Melanocyte of skin (primary cell): ENCODE data around the genes P2RY6, ARHGEF17, PGM2L1 and RNF169.

DNA sequence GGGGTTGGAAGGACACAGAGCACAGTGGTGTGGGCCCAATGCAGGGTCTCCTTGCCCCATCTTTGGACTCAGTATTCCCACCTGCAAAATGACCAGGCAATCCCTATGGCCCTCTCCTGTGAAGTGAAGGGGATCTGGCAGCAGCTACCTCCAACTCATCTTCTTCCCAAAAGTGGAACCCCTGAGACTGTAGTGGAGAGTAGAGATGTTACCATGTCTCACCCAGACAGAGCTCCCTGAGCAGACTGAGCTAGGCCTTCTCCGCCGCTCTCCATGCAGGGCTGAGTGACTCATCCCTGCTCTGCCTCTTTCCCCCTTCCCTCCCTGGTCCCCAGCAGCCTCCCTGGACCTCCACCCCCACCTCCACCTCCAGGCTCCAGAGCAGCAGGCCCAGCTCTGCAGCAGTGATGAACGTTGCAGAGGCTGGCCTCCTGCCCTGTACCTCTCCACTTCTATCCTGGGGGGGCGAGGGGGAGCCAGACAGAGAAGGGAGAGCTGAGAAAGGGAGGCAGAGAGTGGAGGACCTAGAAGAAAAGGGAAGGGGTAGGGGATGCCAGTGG lies 19.2 kb upstream of the ARAP1 start:
- CAGE, long polyA plus RNA, 2 experiments = no peak in any of the 2 experiments

GRCh38 chr11:72821953-72823045 lies 8.1 kb downstream of the ATG16L2 start:
- CAGE, long polyA plus RNA, 2 experiments = no peak in any of the 2 experiments

DNA sequence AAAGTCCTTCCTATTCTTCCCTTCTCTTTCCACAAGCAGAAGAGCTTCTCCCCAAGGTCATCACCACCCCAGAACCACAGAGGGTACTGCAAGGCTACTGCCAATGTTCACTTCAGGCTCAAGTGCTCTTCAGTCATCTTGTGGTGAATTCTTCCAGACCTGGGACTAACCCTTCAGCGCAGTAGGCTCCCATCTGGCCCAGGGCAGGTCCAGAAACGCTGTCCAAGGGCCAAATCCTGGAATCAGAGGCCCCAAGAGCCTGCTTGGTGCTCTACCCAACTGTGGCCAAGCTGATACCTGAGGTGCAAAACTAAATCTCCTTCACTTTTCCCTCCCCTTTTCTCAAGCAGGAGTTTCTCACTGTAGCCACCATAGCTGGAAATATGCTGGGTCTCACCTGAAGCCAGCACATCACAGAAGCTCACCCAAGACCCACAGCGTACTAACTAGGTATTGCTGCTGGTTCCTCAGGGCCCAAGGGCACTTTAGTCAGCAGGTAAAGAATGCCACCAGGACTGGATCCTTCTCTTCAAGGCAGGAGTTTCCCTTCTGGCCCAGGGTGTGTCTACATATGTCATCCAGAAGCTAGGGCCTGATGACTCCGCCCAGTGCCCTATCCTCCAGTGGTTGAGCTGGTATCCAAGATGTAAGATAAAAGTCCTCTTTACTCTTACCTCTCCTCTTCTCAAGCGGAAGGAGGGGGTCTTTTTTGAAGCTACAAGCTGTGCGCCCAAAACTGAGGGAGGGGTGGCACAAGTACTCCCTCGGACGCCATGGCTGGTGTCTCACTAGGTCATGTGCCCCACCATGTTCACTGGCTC lies 27.8 kb downstream of the FCHSD2 start:
- CAGE, long polyA plus RNA, 2 experiments = no peak in any of the 2 experiments

DNA sequence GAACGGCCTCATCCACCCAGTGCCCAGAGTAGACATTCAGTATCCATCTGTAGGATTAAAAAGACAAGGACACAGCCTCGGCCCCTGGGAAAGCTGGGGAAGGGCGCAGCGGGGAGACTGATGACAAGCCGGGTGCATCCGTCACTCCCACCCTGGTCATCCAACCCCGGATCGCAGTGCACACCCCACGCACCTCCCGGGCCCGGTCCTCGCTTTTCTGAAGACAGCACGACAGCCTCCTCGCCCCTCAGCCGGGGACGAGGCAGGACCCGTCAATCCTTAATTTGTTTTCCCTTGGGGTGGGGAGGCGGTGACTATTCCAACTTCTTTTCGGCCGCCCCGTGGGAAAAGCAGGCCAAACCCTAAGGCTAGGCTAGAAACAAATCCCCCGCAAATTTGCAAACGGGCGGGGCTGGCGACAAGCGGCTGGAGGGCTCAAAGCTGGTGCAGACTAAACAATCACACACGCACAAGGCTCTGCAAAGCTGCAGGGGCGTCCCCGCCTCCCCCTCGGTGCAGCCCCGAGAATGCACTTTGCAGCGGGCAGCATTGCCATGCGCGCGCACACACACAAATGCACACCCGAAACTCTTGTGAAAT lies 990 bp downstream of the FCHSD2 start:
- CAGE, long polyA plus RNA, 2 experiments = no peak in any of the 2 experiments

- CAGE, long polyA plus RNA, 2 experiments = no peak in any of the 2 experiments
These were observed 19.7 kb downstream of the P2RY2 start for GRCh38 chr11:73237700-73238358.

DNA sequence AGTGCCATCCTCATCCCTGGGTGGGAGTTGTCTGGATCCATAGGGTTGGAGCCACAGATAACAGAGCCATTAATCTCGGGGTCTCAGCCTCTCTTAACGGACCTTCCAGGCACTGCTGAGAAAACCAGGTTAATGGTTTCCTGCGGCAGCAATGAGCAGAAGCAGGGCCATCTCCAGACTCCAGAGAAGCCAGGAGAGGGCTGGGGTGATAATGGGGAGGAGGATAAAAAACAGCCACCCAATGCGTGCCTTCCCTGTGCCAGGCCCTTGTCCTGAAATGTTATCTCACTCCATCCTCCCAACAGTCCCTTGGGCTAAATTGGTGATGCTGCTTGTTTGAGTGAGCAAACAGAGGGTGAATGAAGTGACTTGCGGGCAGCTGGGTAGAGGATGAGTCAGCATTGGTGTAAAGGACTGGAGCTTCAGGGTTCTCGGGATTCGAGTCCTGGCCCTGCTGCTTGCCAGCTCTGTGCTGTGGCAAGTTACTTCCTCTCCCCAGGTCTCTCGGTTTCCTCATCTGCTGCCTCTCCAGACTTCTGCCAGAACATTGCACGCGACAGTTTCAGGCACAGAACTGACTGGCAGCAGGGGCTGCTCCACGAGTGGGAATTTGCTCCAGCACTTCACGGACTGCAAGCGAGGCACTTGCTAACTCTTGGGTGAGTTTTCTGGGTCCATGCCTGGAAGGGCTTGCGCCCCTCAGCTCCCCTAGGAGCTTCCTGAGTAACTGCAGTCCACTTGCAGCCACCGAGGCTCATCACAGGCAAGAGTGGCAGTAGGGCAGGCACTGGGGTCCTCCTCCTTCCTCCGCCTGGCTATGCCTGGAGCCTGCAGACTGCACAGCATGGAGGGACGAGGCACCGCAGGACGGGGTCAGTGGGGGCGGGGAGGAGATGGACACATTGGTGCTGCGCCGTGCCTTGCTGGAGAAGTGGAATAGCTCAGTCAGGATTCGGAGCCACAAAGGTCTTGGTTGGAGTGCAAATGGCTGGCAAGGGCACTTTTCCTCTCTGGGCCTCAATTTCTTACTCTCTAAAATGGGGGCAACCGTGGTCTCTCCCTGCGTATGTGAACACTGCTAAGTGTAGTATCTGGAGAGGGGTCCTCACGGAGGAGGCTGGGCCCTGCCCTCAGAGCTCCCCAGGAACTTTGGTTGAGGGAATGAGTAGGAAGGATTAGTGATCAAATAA lies at the start of gene P2RY6:
Gene P2RY6 (plus strand): TSS at position 531 of the 1,190 bp plus-strand sequence.
- CAGE, long polyA plus RNA, 2 experiments = no peak in any of the 2 experiments

- CAGE, long polyA plus RNA, 2 experiments = no peak in any of the 2 experiments
These were observed at the start of gene ARHGEF17 for GRCh38 chr11:73308236-73308382. Gene ARHGEF17, plus strand, starts transcription at chr11:73308276.

- CAGE, long polyA plus RNA, 2 experiments = no peak in any of the 2 experiments
These were observed 1.1 kb downstream of the ARHGEF17 start for GRCh38 chr11:73309132-73309532.

GRCh38 chr11:73324863-73325611 lies 17.0 kb downstream of the ARHGEF17 start:
- CAGE, long polyA plus RNA, 2 experiments = no peak in any of the 2 experiments

GRCh38 chr11:73754922-73755370 lies 5.9 kb downstream of the RAB6A start:
- CAGE, long polyA plus RNA, 2 experiments = no peak in any of the 2 experiments

GRCh38 chr11:73868924-73870004 lies 7.4 kb downstream of the COA4 start:
- CAGE, long polyA plus RNA, 2 experiments = no peak in any of the 2 experiments

- CAGE, long polyA plus RNA, 2 experiments = no peak in any of the 2 experiments
These were observed 461 bp downstream of the PAAF1 start for GRCh38 chr11:73877159-73877761.

DNA sequence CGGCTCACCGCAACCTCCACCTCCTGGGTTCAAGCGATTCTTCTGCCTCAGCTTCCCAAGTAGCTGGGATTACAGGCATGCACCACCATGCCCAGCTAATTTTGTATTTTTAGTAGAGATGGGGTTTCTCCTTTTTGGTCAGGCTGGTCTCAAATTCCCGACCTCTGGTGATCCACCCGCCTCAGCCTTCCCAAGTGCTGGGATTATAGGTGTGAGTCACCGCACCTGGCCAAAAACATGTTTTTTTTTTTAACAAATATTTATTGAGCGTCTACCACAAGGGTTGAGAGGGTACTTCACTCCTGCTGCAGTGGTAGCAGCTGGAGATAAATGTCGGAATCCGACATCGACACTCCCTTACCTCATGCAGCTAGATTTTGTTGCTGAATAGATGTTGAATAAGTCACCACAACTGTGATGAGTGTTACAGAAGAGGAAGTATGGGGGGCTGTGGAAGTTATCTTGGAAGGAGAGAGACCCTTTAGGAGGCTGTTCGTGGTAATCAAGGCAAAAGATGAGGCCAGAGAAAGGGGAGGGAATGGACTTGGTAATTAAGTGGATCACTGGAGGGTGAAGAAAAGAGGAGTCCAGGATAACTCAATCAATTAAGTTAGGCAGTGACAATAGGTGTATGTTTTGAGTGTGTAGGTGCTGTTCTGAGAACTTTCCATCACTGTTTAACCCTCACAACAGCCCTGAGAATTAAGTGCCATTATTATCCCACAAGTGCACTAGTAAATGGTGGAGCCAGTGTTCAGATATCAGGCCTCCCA lies 1.1 kb downstream of the DNAJB13 start:
- CAGE, long polyA plus RNA, 2 experiments = no peak in any of the 2 experiments

DNA sequence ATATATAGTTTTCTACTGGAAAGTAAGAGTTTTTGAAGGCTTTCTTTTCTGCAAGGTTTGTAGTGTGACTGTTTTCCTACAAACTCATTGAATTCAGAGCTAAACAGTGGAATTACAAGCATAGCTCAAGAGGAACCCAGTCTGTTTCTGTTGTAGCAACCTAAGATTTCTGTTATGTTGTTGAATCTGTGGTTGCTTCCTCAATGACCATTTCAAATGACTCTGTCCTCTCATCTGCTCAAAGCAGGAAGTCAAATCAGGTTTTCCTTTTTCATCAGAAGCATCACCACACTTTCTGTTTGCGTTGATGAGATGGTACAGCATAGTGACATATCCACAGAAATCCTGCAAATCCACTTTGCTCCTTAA lies 12.5 kb upstream of the UCP2 start:
- CAGE, long polyA plus RNA, 2 experiments = no peak in any of the 2 experiments

- CAGE, long polyA plus RNA, 2 experiments = no peak in any of the 2 experiments
These were observed 14.2 kb upstream of the P4HA3 start for GRCh38 chr11:74325555-74326204.

DNA sequence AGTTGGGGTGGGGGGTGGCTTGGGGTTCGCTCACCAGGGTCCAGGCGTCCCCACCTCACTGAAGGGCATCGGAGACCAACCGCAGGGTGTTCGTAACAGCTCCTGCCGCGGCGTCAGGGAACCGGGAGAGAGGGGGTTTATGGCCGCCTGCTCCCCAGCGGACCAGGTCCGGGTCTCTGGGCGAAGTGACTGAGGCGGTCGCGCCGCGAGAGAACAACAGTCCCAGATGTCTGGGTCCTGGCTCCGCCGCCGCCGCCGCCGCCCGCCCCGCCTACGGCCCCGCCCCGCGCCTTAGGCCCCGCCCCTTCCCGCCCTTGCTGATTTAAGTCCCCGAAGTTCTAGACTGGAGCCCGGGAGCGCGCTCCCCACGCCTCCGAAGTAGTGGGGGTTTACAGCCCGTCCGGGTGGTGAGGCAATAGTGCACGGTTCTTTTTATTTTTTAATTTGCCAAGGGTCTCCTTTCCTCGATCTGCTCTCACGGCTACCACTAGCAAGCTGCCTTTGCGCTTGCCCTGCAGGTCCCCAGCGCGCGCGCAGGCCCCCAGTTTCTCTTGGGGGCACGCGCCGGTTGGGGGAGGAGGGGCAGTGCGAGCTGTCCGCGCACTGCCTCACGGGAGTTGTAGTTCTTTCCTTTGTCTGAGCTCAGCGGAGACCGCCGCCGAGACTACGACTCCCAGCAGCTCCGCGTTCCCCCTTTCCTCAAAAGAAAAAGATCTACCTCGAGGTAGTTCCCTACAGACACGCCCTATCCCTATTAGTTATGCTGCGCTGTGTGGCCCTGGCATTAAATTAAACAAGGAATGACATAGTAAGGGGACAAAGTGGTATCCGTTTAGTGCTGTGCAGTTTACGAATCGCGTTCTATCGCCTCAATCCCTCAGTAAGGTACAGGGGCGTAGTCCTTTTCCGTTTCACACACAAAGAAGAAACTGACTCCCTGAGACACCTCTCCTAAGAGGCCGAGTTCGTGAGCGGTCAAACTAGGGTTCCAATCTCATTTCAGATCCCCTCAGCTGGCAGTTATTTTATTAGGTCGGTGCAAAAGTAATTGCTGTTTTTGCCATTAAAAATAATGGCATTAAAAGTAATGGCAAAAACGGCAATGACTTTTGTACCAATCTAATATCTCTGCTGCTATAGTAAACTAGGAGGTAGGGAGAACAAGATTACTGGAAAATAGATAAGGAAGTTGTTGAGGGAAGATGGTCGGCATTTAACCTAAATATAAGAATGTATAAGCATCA lies at the start of gene PGM2L1:
Gene PGM2L1 (minus strand): TSS at position 228 of the 1,244 bp plus-strand sequence.
- CAGE, long polyA plus RNA, 2 experiments = no peak in any of the 2 experiments

- CAGE, long polyA plus RNA, 2 experiments = no peak in any of the 2 experiments
These were observed 6.6 kb downstream of the KCNE3 start for GRCh38 chr11:74460811-74461102.

DNA sequence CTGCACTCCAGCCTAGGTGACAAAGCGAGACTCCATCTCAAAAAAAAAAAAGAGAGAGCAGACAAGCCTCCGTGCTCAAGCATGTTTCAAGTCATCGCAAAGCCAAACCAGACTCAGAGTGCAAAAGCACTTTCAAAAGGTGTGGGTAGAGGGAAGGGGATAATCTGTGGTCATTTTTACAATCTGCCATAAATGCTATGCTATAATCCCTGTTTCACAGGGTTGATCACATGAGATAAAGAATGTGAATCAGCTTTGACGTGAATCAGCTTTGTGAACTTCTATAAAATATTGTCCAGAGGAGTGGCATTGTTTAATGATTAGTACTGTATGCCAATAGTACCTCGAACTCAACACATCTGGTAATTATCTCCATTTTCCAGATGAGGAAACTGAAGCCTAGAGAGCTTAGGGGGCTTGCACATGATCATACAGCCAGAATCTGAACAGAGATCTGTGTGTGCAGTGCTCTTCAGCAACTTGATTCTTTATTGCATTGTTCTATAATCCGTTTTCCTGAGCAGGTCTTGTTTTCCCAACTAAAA lies 20.0 kb upstream of the POLD3 start:
- CAGE, long polyA plus RNA, 2 experiments = no peak in any of the 2 experiments

DNA sequence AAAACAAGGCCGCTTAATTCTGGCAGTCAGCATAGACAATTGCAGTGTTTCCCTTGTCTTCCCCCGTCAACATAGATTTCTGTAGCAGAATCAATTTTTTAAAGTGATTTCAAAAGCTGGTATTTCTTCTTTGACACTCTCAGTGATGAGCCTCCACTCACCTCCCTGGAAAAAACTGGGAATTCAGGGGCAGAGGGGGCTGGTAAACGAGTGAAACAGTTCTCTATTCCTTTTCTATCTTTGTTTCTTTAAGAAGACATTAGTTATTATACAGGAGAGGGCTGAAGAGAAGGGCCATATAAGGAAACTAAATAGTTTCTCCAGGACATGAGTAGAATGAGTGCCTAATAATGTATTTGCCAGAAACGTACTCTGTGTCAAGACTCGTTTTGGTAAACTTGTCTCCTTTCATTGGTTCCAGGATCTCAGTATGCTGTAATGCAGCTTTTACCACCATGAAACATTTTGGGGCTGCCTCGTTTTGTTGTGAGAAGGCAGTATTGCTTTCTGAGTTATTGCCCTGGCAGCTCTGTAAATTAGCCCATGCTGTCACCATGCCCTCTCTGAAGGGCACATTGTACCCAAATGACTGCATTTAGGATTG lies 51.6 kb downstream of the POLD3 start:
- CAGE, long polyA plus RNA, 2 experiments = no peak in any of the 2 experiments

GRCh38 chr11:74748771-74749054 lies at the start of gene RNF169:
Gene RNF169, plus strand, starts transcription at chr11:74748849.
- CAGE, long polyA plus RNA, 2 experiments = no peak in any of the 2 experiments